Bronchus fibroblast of lung (primary cell): ENCODE measurements around a stretch of chr18.

- RAMPAGE, long total RNA: no peak
These were observed 8.5 kb downstream of the TCF4 start for GRCh38 chr18:55579542-55579775.

DNA sequence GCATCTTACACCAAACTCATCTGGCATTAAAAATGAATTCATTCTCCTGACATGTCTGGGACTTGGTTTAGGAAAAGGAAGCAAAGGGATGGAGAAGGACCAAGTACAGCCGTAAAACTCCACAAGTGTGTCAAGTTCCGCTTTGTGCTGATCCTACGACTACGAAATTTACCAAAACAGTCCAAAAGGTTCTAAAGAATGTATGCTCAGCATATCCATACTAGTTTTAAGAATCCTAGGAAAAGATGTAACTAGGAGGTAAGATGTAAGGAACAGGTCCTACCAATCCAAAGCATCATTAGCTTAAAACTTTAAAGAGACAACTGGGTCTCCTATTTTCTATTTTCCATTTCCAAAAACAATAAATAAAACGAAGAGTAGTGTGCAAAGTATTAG is 1.7 kb downstream of the TCF4 start:
- RAMPAGE, long total RNA: no peak

DNA sequence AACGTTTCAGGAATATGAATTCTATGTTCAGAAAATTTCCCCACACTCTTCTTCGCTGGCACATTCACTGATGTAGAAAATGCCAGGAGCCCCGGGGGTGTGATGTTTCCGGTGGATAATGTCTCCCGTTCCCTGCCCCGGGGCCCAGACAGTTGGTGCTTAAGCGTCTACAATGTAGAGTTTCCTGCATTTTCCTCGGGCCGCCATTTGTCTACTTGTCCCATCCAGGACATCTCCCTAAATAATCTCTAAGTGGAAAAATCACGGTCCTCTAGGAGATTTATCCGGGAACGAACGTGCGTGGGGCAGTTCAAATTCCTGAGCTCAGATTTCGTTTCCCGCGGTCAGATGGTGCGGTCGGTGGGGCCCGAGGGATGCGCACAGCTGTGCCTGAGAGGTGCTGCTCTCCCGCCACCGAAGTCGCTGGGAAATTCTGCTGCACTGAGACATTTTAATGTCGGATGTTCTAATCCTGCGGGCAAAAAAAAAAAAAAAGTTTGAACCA is 191.6 kb upstream of the TCF4 start:
- RAMPAGE, long total RNA: no peak

GRCh38 chr18:56267290-56267697 is 371.1 kb downstream of the TXNL1 start:
- RAMPAGE, long total RNA: no peak

- RAMPAGE, long total RNA: no peak
These were observed 65.5 kb downstream of the TXNL1 start for GRCh38 chr18:56572968-56573205.

DNA sequence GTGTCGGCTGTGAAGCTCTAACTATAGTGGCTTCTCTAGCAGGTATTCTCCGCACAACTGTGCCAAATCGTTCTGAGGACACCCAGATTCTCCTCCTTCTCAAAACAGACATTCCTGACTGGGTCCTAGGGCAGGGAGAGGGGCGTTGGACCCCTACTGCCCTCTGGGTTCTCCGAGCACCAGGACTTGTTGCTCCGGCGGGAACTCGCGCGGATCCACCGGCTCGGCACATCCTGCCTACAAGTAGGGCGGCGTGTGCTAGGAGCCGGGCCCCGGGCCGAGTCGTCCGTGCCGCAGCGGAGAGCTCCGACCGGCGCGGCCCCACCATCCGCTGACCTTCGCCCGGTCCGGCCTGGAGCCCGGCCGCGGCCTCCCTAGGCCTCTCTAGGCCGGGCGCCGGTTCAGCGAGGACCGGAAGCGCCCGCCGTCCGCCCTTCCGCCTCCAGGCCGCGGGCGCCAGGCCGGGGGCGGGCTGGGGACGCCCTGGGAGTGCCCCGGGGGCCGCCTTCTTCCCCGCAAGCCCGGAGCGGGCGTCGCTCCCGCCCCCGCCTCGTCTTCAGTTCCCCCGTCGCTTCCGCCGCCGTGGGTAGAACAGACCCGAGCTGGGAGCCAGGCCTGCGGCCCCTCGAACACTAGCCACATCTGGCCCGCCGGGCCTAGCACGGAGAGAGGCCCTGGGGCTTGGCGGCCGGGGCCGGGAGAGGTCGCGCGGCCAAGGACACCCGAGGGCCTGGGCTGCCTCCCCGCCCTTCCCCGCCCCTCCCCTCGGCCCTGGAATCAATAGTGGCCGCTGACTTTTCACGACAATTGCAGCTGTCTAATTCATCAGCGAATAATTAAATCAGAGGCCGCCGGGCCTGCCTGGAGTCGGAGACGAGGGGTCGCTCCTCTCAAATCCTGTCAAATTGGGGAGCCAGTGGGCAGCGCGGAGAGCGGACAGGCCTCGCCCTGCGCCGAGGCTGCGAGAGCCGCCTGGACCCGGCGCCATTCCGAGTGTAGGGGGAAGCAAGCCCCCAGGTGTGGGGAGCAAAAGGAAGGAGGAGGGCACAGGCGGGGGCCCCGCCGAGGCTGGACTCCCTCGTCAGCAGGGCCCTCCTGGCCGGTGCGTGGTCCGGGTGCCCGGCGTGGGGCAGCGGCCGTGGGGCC is 7.4 kb upstream of the ONECUT2 start:
- RAMPAGE, long total RNA: no peak

GRCh38 chr18:57428686-57429451 is 6.3 kb upstream of the ONECUT2 start:
- RAMPAGE, long total RNA: no peak

GRCh38 chr18:57783885-57784504 is 19.1 kb downstream of the ATP8B1 start:
- RAMPAGE, long total RNA: no peak

DNA sequence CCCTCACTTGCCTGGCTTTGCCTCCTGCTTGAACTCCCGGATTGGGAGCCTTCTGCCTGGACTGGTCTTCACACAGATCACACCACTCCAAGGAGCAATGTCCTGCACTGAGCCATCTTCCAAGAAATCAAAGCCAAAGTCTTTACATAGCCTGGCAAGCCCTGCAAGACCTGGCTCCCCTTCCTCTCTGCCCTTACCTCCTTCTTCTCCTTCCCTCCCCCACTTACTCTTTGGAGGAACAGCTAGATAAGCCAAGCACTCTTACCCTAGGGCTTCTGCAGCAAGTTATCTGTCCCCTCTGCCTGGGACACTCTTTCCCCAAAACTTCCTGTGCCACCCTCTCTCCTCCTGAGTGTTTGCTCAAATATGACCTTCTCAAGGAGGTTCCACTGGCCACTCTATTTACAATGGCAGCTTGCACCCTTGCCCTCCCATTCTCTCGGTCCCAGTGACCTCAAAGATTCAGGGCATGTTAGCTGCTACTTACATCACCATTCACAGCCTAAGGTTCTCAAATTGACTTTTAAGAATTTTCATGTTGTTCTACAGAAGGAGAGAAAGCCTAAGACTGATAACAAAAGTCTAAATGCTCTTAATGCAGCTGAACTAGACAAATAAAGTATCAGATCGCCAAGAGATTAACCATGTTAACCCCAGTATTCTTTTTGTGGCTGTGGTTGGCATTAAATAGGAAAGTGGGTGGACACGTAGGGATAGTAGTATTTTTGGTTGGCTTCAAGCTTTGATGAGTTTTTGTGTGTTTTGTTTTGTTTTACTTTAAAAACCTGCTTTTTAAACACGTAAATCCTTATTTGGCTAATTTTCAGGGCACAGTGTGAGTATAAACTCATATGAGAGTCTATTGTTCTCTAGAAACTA is 9.5 kb downstream of the ATP8B1 start:
- RAMPAGE, long total RNA: no peak

- RAMPAGE, long total RNA: no peak
These were observed 4.3 kb downstream of the ATP8B1 start for GRCh38 chr18:57798571-57799519.

- RAMPAGE, long total RNA: no peak
These were observed 99.2 kb upstream of the ATP8B1 start for GRCh38 chr18:57902264-57902695.

DNA sequence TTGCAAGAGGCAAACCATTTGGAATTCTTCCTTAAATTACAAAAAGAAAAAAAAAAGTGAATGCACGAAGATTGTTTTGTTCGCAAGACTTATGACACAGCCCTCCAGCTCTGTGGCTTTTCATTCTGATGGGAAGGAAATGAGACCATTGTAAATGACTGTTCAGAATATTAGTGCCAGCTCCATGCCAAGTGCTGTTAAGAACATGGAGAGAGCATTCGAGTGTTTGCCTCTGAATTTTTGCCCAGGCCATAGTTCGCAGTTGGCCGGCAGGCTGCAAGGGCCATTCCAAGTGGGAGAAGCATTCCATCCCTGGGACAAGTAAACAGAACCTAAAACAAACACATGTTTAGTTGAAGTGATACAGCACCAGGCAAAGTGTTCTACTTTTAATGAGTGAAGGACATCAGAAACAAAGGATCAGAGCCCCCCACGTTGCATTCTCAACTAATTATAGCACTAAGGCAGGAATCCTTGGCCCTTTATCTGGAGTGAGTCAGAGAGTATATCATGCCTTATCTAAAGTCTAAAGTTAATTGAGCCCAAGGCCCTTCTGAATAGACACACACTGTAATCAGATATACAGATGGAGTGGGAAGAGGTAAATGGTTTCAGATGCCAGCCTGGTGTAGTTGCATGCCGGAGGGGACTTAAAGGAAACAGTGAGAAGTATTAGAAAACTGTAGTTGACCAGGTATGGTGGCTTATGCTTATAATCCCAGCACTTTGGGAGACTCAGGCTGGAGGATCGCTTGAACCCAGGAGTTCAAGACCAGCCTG is 53.2 kb downstream of the NEDD4L start:
- RAMPAGE, long total RNA: no peak

- RAMPAGE, long total RNA: no peak
These were observed 130.5 kb downstream of the NEDD4L start for GRCh38 chr18:58174570-58174908.

DNA sequence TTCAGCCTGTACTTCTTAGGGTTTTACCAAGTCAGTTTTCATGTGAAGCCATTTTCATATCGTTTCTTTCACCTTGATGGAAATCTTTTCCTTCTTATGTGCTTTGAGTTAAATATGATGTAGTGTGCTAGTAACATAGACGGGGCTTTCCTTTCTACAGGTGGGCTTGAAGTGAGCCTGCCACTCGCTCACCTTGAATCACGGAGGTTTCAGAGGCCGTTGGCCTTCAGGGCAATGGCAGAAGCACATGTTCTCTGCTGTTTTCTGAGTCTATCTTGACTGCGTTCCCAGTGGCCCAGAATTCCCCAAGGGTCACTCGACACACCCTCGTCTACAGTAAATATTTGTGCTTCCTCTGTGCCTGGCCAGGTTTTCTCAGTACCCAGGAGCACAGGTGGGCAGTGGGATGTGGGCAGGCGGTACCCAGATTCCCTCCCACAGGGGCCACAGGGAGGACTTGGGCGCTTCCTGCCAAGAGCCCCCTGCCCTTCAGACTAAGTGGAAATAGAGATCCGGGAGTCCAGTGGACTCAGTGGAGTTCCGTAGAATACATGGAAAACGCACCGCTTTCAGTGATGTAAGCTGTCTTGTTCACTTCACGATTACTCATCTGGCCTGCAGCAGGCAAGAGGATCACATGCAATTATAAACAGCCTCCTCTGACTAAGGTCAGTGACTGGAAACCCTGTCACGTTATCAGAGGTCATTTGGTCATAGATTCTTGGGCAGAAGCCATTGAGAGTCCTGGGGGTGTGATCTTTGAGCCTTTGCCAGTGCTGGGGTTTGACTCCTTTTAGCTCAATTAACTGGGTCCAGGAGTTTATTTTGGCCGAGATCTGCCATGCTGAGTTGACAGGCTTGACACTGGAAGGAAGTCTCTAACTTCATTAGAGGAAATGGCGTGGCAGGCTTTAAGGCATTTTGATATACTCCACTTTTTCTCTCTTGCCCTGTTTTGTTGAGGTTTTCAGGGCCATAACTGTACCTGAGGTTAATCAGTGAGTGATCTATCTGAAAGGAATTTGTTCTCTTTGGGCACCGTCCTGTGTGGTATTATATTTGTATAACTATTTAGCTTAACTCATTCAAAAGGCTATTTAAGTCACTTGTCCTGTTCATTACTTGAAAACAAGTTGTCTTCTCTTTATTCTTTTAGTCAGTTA is 179.9 kb downstream of the NEDD4L start:
- RAMPAGE, long total RNA: no peak

DNA sequence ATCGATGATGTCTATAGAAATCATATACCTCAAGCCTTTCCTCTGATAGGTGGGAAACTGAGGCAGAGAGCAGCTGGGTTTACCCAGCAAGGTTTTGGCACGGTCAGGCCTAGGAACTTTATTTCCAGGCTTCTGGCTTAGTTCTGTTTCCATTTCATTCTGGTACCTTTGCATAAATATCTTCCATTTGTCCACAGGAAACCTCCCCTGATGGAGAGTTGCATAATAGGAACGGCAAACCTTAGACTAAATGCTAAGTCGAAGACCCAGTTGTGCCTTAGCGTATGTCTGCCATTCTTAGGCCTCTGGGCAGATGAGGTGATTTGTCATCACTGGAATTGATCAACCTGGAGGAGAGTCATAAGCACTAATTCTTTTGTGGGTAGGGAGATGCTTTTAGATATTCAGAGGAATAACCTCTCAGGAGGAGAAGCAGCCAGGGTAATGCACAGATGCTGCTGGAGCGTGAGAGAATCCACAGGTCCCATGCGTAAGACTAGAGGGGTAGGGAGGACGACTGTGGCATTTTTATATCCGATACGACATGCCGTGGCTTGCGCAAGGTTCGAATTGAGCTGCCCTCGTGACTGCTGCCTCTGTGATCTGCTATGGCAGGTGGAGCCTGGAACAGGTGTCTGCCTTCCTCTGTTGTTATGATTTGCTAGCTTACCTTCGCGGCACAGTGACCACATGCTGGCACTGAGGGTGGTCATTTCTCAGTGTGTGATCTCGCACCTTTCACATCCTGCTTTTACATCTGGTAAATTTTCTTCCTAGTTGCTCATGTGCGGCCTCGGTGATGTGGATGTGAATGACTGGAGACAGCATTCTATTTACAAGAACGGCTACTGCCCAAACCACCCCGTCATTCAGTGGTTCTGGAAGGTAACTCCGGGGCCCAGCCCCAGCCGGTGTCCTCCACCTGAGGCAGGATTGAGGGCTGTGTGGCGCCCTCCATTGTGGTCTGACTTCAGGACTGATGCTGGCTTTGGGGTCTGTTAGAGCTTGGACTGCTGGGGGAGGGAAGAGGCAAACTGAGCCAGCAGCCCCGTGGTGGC is 240.3 kb downstream of the ALPK2 start:
- RAMPAGE, long total RNA: no peak

DNA sequence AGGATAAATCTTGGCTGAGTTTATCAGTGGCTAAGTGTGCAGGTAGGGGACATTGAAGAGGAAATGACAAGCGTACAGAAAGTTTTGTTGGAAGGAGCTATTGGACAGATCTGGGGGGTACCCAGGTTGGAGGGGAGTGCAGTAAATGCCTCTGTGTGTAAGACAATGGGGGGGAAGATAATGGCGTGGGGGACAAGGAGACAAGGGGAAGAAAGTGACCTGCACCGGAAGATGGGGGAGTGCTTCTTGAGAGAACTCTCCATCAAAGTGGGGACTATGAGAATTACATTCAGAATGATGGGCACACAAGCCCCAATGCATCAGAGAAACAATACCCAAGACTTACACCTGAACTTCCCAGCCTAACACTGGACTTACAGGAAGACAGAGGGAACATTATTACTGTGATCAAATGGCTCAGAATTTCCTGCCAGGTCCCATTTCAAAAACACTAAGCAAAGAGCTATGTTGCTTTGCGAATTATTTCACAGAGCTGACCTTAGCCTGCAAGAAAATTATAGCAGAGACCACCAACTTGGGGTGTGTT is 189.9 kb downstream of the ALPK2 start:
- RAMPAGE, long total RNA: no peak

DNA sequence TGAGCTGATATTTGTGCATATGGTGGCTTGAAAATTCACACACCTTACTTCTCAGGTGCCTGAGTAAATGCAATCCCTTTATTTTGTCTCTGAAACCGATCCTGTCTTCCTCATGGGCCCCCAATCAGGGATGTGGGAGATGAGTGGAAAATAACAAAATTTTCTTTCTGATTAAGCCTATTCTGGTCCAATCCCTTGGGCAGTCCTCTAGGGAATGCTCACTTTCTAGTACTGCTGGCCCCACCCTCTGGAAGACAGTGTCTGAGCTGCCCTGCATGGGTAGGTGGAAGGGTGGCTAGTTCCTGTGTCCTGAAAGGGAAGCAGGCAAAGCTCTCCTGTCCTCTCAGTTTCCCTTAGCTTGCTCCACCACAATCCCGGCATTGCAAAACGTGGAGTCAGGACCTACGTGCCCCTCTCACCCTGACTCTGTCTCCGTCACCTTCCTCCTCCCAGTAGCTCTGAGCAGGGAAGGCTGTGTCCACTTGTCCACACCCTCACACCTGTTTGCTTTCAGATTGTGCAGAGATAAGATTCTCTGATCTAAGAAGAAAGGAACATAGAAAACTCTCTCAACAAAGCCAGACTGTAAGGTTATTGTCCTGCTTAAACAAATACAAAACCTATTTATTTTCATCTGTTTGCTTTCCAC is 79.2 kb downstream of the ALPK2 start:
- RAMPAGE, long total RNA: no peak

GRCh38 chr18:58691235-58691638 is 20.0 kb downstream of the MALT1 start:
- RAMPAGE, long total RNA: no peak

DNA sequence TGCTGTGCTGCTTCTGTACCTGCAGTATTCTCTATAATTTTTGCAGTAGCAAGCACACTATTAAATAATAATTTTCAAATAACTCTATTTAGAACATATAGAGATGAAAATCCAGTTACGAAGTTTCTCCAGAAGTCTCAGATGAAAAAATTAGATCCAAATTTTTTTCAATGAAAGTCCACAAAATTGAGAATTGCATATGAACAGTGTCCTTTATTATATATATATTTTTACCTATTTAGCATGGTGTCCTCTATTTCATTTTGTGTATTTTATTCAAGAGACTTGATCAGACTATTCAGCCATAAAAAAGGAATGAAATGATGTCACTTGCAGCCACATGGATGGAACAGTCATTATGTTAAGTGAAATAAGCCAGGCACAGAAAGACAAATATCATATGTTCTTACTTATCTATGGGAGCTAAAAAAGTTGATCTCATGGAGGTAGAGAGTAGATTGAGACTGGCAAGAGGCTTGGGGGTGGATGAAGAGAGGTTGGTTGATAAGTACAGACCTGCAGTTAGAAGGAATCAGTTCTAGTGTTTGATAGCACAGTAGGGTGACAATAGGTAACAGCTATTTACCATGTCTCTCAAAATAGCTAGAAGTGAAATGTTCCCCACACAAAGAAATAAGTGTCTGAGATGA is 40.9 kb downstream of the MALT1 start:
- RAMPAGE, long total RNA: no peak

DNA sequence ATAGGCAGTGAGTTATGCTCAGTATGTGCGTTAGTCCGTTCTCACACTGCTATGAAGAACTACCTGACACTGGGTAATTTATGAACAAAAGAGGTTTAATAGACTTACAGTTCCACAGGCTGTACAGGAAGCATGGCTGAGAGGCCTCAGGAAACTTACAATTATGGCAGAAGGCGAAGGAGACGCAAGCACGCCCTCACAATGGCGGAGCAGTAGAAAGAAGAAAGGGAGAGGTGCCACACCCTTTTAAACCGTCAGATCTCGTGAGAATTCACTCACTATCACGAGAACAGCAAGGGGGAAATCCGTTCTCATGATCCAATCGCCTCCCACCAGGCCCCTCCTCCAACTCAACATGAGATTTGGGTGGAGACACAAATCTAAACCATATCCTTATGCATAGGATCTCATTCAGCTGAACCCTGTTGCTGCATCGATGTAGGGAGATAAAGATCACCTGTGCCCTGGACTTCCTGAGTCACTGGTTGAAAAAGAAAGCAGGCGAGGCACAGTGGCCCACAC is 84.6 kb upstream of the ZNF532 start:
- RAMPAGE, long total RNA: no peak